ENCODE results near the genes NHLH1, SLAMF1, LY9, ITLN2 and NECTIN4.

DNA sequence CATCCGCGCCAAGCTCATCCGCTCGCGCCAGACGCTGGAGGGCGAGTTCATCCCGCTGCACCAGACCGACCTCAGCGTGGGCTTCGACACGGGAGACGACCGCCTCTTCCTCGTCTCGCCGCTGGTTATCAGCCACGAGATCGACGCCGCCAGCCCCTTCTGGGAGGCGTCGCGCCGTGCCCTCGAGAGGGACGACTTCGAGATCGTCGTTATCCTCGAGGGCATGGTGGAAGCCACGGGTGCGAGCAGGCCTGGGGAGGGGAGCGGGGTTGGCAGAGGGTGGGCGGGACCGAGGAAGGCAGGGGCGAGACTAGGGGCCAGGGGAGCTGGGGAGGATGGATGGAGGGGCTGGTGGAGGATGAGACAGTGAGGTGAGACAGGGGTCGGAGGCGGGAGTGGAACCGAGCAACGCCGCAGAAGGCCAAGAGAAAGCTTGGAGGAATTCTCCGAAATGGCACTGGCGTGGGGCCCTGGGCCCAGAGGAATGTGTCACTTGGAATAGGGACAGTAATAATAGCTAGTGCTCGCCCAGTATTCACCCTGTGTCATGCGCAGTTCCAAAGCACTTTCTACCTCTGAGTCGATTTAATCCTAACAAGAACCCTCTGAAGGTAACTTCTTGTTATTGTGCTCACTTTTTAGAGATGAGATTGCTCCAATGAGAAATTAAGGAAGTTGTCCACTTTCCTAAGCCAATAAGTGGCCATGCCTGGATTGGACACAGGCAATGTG lies 3.5 kb downstream of the KCNJ9 start:
- PRO-cap, 6 experiments, result no peak in any of the 6 experiments
- RAMPAGE, long total RNA, 2 experiments, result no peak in any of the 2 experiments
- RRBS, result no CpG with 5 or more reads among the region's 47 CpGs

DNA sequence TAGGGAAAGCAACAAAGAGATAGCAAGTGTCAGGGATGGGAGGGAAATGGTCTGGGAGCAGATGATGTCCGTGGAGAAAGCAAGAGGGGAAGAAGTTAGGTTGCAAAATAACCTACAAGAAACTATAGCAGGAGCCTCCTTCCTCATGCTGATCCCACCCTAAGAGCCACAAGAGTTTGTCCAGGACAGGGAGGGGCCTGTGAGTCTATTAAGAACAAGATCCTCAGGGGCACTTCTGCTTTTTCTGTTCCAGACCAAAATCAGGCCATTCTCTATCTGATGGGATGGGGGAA lies 7.8 kb upstream of the ATP1A4 start:
- PRO-cap, 6 experiments, result peak in 2 of 6 experiments; most common plus-strand start position 175 of the sequence (in 2)
- RAMPAGE, long total RNA, 2 experiments, result no peak in any of the 2 experiments
- RRBS, result no CpG with 5 or more reads among the region's 1 CpG

- PRO-cap, 6 experiments, result no peak in any of the 6 experiments
- RAMPAGE, long total RNA, 2 experiments, result no peak in any of the 2 experiments
- RRBS, result 32% methylated on average over 5 of the region's 13 CpGs
These were observed 3.2 kb downstream of the CASQ1 start for GRCh38 chr1:160193545-160193994.

GRCh38 chr1:160205653-160206403 lies 644 bp downstream of the PEA15 start:
- PRO-cap, 6 experiments, result peak in 6 of 6 experiments; most common plus-strand start chr1:160206268 (in 5); most common minus-strand start chr1:160205758 (in 3)
- RAMPAGE, long total RNA, 2 experiments, result no peak in any of the 2 experiments
- RRBS, result under 1% methylated on average over 21 of the region's 43 CpGs

- PRO-cap, 6 experiments, result no peak in any of the 6 experiments
- RAMPAGE, long total RNA, 2 experiments, result no peak in any of the 2 experiments
- RRBS, result no CpG with 5 or more reads among the region's 2 CpGs
These were observed 9.4 kb upstream of the PEX19 start for GRCh38 chr1:160294283-160294878.

GRCh38 chr1:160366987-160367297 lies at the start of gene NHLH1:
NHLH1 (plus strand) TSS chr1:160367071.
- PRO-cap, 6 experiments, result no peak in any of the 6 experiments
- RAMPAGE, long total RNA, 2 experiments, result no peak in any of the 2 experiments
- RRBS, result no CpG with 5 or more reads among the region's 3 CpGs

GRCh38 chr1:160406313-160406629 lies 5.9 kb downstream of the VANGL2 start:
- PRO-cap, 6 experiments, result no peak in any of the 6 experiments
- RAMPAGE, long total RNA, 2 experiments, result no peak in any of the 2 experiments
- RRBS, result no CpG with 5 or more reads among the region's 4 CpGs

- PRO-cap, 6 experiments, result no peak in any of the 6 experiments
- RAMPAGE, long total RNA, 2 experiments, result no peak in any of the 2 experiments
- RRBS, result no CpG with 5 or more reads among the region's 15 CpGs
These were observed 7.8 kb downstream of the VANGL2 start for GRCh38 chr1:160407682-160409022.

DNA sequence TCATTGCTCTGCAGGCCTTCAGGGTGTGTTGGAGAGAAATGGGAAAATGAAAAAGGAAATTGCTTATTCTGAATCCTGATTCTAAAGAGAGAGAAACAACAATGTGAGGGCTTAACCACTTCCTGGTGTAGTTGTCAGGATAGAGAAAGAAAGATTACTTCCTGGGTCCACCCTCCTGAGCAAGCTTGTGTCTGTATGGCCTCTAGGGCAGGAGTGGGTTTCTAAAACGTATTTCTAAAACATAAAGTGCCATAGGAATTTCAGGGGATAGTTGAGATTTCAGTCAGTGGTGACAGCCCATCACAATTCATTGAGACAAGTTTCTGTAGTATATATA lies 28.4 kb downstream of the VANGL2 start:
- PRO-cap, 6 experiments, result no peak in any of the 6 experiments
- RAMPAGE, long total RNA, 2 experiments, result no peak in any of the 2 experiments
- RRBS, result no CpG with 5 or more reads among the region's 1 CpG

- PRO-cap, 6 experiments, result no peak in any of the 6 experiments
- RAMPAGE, long total RNA, 2 experiments, result no peak in any of the 2 experiments
These were observed 23.4 kb downstream of the SLAMF6 start for GRCh38 chr1:160499679-160500083.

DNA sequence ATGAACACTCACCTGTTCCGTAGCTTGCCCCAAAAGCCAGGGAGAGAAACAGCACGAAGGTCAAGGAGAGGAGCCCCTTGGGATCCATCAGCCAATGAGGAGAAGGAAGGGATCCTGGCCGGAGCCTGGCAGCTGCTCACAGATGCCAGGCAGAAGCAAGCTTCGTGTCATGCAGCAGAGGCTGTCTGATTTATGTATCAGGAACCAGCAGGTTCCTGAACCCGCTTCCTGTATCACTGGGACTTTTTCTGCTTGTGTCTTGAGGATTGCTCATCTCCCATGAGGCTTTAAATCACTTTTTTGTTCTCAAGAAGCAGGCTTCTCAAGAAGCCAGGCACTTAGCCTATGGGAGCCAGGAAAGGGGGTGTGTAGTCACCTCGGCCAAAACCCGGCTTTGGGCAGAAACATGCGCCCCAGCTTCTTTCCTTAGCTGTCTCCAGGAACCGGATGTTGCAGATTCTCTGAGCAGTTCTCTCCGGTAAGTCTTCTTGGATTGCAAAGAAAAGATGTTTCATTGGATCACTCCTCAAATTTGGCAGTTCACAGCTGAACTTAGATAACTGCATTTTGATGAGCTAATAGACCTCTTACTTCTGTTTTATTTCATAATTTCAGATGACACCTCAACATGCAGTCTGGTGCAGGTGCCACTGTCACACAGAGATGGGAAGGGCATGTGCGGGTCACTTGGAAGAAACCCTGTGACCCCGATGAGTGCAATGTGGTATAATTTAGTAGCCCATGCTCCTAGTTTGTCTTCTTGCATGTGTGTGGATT lies at the start of gene SLAMF1:
Gene SLAMF1, minus strand, starts transcription at position 187 of the 777 bp plus-strand sequence.
- PRO-cap, 6 experiments, result peak in 4 of 6 experiments; most common minus-strand start position 396 of the sequence (in 3)
- RAMPAGE, long total RNA, 2 experiments, result start-site peak on the minus strand in 1 of 2 experiments, centred at position 182 of the sequence, 5 reads per replicate
- RRBS, result 54% methylated on average over 3 of the region's 12 CpGs

GRCh38 chr1:160664364-160665071 lies 17.7 kb upstream of the SLAMF1 start:
- PRO-cap, 6 experiments, result no peak in any of the 6 experiments
- RAMPAGE, long total RNA, 2 experiments, result no peak in any of the 2 experiments
- RRBS, result no CpG with 5 or more reads among the region's 4 CpGs

DNA sequence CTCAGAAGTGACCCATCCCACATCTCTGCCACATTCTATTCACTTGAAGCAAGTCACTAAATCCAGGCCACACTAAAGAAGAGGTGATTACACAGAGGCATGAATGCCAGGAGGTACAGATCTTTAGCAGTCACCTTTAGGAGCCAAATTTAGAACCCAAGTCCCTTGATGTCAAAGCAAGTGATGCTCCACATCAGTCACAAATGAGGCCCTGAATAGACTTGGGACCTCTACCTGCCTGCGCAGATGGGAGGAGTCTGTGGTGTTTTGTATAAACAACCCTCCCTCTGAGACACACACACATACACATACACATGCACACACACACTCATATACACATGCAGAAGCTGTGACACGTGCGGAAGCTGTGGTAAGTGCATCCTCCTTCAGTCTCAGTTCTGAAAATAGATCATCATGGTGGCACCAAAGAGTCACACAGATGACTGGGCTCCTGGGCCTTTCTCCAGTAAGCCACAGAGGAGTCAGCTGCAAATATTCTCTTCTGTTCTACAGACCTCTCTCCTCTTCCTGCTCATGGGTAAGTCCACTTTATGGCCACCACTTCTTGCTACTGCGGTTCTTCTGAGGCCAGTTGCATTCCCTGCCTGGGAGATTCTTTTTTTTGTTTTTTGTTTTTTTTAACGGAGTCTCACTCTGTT lies at the start of gene LY9:
Gene LY9, plus strand, starts transcription at position 401 of the 659 bp plus-strand sequence.
- PRO-cap, 6 experiments, result no peak in any of the 6 experiments
- RAMPAGE, long total RNA, 2 experiments, result no peak in any of the 2 experiments
- RRBS, result no CpG with 5 or more reads among the region's 5 CpGs

GRCh38 chr1:160838632-160839285 lies 23.9 kb downstream of the CD244 start:
- PRO-cap, 6 experiments, result no peak in any of the 6 experiments
- RAMPAGE, long total RNA, 2 experiments, result no peak in any of the 2 experiments
- RRBS, result no CpG with 5 or more reads among the region's 13 CpGs

- PRO-cap, 6 experiments, result no peak in any of the 6 experiments
- RAMPAGE, long total RNA, 2 experiments, result no peak in any of the 2 experiments
- RRBS, result no CpG with 5 or more reads among the region's 10 CpGs
These were observed 3.9 kb downstream of the ITLN1 start for GRCh38 chr1:160880829-160881660.

- PRO-cap, 6 experiments, result no peak in any of the 6 experiments
- RAMPAGE, long total RNA, 2 experiments, result no peak in any of the 2 experiments
- RRBS, result no CpG with 5 or more reads among the region's 8 CpGs
These were observed at the start of gene ITLN2 for GRCh38 chr1:160954577-160955253. ITLN2 (minus strand) TSS chr1:160954809.

DNA sequence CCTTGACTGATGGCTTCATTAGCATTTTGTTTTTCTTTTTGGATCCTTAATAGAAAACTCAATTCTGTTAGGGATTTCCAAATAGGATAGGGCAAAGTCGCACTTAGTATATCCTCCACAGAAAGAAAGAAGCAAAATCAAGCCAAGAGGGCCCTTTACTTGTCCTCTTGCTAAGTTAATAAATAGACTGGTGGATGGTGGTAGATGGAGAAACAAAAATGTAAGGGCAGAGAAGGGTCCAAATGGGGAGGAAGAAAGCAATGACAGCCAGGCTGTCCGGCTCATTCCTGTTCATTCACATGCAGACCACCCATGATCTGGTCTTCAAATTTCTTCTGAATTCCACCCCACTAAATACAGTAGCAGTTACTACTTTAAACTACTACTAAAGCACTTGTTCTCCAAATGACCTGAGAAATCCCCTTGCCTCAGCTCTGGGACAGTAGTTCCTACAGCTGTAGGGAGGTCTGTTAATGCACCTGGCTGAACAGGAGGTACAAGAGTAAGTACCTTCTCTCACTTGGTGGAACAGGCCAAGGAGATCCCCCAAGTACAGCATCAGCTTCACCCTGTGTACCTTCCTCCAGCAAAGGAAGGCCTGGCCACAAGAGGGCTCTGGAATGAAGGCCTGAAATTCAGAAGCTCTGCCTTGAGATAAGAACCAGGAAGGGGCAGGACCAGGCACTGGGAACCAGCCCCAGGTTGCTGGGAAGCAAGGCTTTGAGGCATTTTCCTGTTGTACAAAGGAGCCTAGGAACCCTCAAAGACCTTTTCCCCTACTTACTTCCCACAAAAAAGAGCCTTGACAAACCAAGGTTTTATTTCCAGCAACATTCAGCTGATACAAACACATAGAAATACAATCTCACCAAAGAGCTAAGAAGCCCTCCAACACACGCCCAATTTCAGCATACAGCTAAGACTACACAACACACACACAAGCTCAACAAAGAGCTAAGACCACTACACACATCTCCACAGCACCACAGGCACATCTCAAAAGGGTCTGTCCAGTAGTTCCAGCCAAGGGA lies 23.7 kb downstream of the F11R start:
- PRO-cap, 6 experiments, result peak in 1 of 6 experiments; most common plus-strand start position 739 of the sequence (in 1)
- RAMPAGE, long total RNA, 2 experiments, result no peak in any of the 2 experiments
- RRBS, result no CpG with 5 or more reads among the region's 3 CpGs

GRCh38 chr1:161071254-161071759 lies 1.6 kb upstream of the ARHGAP30 start:
- PRO-cap, 6 experiments, result no peak in any of the 6 experiments
- RAMPAGE, long total RNA, 2 experiments, result no peak in any of the 2 experiments
- RRBS, result no CpG with 5 or more reads among the region's 4 CpGs

DNA sequence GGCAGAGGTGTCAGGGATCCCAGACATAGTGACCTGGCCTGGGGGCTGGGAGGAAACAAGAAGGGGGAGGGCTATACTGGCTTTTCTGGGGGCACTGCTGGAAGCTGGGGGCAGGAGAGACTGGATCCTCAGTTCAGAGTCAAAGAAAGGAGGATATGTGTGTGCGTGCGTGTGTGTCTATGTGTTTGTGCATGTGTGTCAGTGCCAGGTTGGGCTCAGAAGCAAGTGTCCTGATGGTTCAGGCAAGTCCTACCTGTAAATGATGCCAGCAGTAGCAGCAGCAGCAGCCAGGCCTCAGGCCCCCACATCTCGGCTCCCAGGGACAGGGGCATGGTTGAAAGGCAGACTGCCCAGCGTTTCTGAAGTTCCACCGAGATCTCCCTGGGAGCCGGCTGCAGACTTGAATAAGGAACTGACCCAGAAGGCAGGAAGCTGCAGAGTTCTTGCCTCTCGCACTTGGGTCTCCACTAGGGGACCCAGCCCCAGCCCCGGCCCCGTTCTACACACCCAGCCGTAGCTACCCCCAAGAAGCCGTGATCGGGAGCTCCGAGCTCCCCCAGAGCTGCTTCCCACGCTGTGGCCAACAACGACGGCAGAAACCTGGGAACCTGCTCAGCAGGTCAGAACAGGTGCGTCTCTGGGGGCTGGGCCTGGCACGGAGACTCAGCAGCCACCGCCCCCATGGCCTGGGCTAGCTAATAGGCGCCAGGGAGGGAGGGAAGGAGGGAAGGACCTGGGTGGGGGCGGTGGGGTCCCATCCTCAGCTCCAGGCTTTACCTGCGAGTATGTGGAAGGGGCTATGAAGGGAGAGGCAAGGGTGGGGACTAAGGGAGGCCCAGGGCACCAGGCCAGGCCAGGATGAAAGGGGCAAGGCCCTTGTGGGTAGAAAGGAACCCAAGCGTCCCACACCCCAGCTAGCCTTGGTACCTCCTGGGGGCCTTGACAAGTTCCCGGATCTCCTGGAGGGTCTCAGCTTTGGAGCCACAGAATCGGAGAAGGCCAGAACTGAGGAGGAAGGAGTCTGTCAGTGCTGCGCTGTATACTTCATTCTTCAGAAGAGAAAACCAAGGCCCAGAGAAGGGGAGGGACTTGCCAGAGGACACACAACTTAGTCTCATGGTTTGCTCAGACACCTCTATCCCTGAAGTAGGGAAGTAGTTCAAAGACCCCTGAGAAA lies at the start of gene NECTIN4:
Gene NECTIN4, minus strand, starts transcription at position 594 of the 1,177 bp plus-strand sequence.
- PRO-cap, 6 experiments, result no peak in any of the 6 experiments
- RAMPAGE, long total RNA, 2 experiments, result no peak in any of the 2 experiments
- RRBS, result 0% methylated on average over 2 of the region's 26 CpGs

DNA sequence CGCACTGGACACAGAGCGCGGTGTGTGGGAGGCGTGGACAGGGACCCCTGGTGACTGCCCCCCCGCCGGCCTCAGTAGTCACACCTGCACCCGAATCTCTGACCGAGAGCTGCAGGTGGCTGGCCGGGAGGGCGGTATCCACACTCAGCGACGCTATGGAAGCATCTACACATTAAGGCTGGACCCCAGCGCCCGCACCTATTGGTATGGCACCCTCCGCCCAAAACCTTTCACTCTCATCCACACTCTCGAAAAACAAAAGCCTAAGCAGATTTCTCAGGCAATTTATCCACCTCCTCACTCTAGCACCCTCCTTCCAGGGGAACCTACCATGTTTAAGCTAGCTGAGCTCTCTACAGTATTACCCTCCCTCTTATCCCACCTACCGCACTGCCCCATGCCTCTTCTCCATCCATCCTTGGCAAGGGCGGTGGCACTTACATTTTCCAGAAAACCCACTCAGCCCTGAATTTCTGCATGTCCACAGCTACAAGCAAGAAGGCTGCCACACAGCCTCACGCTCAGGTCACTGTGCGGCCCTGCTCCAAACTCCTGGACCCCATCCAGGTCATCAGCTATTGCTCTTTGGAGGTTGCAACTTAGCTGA lies 801 bp downstream of the KLHDC9 start:
- PRO-cap, 6 experiments, result no peak in any of the 6 experiments
- RAMPAGE, long total RNA, 2 experiments, result no peak in any of the 2 experiments
- RRBS, result 10% methylated on average over 4 of the region's 20 CpGs

All from heart left ventricle (tissue), 7 donors.